ENCODE data around the gene TXNDC8.

- PRO-cap: no peak
These were observed 1.6 kb downstream of the C9orf152 start for GRCh38 chr9:110206315-110206769.

GRCh38 chr9:110337764-110338187 lies at the start of gene TXNDC8:
TXNDC8 (minus strand) TSS chr9:110337863.
- PRO-cap: no peak

- PRO-cap: no peak
These were observed 1.5 kb downstream of the LPAR1 start for GRCh38 chr9:111036866-111037165.

DNA sequence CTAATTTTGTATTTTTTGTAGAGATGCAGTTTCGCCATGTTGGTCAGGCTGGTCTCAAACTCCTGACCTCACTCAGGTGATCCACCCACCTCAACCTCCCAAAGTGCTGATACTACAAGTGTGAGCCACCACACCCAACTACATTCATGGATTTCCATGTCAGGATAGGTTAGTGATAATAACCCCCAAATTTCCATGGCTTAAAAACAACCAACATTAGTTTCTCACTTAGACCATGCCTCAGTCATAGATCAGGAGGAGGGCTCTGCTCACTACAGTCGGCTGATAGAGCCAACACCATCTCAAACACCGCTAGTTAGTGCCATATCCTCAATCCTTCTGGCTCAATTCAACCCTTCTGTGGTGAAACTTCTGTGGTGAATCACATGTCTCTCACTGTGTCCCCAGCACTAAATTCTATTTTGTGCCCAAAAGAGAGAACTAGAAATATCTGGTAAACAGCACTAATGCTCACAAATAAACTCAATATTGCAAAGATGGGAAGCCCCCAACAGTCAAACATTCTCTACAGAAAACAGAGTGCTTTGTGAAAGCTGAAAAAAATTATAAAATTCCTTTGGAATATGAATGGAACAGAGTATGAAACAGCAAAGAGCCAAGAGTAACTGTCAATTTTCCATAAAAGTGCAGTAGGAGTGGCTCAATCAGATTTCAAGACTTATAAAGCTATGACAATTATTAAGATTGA lies 21.1 kb downstream of the ECPAS start:
- PRO-cap: no peak

DNA sequence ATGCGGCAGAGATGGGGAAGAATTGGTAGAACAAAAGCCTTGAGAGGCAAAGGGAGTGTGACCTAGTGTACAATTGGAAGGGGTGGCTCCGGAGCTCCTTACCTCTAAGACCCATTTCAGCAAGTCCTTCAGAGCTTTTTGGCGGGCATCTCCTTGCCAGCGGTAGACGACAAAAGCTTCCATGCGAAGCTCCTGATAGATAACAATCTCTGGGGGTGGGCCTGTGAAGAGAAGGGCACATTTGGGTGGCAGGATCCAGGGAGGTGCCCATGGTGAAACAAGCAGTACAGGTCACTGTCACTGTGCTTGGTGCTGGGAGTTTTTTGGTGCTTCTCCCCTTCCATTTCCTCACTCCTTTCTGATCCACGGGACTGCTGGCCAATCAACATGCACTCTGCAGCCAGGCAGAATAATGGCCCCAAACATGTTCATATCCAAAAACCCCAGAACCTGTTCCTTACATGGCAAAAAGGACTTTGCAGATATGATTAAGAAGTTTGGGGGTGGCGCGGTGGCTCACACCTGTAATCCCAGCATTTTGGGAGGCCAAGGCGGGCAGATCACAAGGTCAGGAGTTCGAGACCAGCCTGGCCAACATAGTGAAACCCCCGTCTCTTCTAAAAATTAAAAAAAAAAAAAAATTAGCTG lies 29.3 kb downstream of the PTGR1 start:
- PRO-cap: no peak

- PRO-cap: no peak
These were observed 20.7 kb downstream of the PTGR1 start for GRCh38 chr9:111578688-111579142.

DNA sequence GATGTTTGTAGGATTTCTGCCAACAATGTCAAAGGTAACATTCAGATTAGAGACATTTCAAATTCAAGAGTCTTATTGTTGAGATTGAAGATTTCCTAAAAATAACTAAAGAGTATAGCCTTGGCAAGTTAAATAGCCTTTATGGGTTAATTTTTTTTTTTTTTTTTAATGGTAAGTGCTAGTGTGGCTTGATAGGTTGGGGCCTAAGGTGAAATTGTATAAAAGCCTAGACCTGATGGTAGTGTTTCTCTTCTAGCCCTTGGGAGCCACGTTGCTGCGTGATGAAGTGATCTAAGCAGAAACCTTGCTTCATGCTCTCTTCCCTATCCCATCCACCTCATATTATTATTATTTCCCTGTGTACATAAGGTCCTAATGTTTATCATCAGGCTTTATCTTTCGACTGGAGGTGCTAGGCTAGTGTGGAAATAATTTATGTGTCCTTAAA lies 3.4 kb downstream of the UGCG start:
- PRO-cap: no peak

DNA sequence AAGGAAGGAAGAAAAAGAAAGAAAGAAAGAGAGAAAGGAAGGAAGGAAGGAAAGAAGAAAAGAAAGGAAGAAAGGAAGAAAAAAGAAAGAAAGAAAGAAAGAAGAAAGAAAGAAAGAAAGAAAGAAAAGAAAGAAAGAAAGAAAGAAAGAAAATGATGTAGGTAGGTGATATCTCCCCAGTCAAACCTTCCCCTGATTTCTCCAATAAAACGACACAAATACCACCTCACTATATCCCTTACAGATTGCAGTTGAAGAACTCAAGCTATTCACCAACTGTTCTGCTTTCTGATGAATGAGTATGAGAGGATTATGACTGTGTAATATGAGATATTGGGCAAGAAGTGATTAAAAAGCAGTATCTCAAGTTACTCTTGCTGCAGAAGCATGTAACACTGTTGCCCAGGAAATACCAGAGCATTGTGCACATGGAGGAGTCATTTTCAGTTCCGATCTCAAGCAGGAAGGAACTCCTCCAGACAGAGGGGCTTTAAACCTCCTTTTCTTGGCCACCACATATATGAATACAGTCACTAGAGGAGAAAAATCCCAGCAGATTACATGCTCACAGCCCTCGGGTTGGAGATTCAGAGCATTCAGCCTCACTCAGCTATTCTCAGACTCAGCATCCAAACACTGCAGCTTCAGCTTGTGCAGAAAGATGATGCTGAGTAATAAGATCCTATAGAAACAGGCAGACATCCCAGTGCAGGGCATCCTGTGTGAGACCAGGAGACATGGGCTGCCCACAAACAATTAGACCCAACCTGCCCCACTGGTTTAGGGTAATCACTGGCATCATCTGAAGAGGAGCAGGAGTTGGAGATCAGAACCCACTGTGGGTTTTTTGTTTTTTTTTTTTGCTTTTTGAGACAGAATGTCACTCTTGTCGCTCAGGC lies 61.5 kb downstream of the UGCG start:
- PRO-cap: no peak

DNA sequence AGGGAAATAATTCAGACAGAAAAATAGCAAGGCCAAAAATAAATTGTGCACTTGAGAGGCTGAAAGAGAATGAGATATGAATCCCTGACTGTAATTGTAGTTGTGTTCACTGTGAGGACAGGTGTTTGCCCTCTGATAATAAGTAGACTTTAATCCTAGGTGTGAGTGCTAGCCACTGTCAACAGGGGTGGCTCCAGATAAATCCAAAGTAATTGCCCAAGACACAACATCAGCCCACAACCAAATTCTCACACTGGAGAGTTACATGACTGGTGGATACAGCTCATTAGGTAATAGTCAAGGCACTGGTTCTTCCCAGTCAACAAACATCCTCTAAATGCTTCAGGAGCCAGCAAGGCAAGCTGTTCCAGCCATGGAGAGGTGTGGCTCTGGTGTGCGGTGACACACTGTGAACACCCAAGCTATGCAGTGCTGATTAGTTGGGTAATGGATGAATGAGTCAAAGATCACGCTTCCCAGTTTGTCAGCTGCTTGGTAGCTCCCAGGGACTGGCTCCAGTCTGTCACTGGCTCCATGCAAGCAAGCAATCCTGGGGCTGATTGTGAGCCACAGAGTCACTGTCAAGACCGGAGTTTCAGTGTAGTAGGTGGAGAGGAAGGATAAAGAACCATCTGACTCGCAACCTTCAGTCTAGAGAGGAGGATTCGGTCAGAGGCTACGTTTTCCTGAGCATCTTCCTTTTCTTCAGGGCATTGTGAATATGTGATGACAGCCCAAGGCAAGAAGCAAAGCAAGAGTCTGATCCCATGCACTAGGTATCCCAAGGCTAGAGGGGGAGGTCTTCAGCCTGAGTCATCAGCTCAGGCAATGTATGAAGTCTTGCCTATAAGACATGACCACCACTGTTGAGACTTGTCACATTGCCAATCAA lies 63.0 kb downstream of the UGCG start:
- PRO-cap: no peak

- PRO-cap: no peak
These were observed 125.8 kb downstream of the SUSD1 start for GRCh38 chr9:112049158-112049861.

DNA sequence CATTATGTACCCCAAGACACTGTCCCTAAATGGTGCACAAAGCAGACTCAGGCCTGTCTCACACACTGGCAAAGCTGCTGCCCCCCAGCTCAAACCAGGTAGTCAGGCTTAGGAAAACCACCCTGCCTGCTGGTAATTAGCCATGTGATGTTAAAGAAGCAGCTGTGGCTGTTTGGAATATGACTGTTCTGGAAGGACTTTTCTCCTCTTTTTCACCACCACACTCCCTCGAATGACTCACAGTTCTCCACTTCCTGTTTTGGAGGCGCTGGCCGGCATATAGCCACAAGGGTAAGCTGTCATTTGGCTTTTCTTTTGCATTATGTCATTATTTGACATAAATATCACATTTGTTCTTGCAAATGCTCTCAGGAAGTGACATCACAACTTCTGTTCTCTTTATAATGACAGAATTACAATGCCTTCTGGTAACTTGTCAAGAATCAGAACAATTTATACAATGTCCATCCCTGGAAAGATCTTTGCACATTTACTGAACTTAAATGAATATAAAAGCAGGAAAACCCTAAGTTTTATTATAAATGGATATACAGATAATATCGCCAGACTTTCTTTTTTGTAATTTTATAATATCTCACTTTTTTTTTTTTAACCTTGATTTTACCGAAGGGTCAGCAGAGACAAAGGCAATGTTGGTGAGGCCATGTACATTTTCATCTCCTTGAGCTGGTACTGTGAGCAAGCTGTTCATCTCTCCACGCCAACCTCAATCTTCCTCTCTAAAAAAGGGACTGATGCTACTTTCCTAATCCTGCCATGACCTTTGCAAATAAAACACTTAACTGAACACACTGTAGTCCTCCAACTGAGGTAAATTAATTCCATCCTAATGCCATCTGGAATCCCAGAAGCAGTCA lies 113.6 kb downstream of the SUSD1 start:
- PRO-cap: no peak

DNA sequence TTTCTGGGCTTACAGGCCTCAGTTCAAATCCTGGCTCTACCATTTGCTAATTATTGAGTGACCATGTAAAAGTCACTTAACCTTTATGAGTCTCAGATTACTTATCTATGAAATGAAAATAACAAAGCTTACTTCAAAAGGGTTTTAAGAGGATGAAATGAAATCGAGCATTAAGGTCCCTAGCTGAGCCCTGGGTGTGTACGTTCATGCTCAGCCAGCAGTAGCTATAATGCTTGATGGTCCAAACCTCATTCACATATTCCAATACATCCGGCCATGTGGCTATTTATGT lies 56.1 kb downstream of the SUSD1 start:
- PRO-cap: no peak

DNA sequence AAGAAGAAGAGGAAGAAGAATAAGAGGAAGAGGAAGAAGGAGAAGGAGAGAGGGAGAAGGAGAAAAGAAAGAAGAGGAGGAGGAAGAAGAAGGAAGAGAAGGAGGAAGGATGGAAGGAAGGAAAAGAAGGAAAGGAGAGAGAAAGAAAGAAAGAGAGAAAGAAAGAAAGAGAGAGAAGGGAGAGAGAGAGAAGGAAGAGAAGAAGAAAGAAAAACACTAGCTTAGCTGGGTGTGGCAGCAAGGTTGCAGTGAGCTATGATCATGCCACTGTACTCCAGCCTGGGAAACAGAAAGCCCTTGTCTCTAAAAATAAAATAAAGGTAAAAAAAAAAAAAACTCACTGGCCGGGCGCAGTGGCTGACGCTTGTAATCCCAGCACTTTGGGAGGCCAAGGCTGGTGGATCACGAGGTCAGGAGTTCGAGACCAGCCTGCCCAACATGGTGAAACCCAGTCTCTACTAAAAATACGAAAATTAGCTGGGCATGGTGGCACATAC lies 19.2 kb downstream of the SUSD1 start:
- PRO-cap: no peak

DNA sequence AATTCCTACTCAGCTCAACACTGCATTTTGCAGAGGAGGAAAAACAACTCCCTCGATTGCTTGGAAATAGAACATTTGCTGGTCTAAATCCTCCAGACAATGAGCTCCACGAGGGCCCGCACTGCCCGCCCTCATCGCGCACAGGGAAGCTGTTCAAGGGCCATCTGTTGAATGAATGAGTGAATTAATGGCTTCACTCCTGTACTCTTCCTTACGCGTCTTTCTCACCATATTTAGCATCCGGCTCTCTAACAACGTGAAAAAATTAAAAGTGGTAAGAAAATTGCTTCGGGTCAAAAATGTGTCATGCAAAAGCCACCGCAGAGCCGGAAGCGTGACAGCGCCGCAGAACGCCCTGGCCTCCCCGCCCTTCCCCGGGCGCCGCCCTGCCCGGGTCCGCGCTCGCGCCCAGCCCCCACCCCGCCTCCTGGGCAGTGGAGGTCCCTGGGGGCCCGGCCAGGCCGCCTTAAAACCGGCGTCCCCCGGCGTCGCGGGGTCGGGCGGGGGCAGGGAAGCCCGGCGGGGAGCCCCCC lies 609 bp downstream of the SUSD1 start:
- PRO-cap: unidirectional peak, plus-strand start at position 434 of the sequence; unidirectional peak, plus-strand start at position 496 of the sequence

GRCh38 chr9:112222408-112222995 lies 47.4 kb upstream of the SUSD1 start:
- PRO-cap: no peak

- PRO-cap: no peak
These were observed 45.1 kb downstream of the KIAA1958 start for GRCh38 chr9:112531636-112532138.

GRCh38 chr9:112556144-112556424 lies 69.5 kb downstream of the KIAA1958 start:
- PRO-cap: no peak

- PRO-cap: no peak
These were observed 87.5 kb downstream of the KIAA1958 start for GRCh38 chr9:112573834-112574856.

GRCh38 chr9:112645397-112646364 lies 72.2 kb downstream of the INIP start:
- PRO-cap: no peak

DNA sequence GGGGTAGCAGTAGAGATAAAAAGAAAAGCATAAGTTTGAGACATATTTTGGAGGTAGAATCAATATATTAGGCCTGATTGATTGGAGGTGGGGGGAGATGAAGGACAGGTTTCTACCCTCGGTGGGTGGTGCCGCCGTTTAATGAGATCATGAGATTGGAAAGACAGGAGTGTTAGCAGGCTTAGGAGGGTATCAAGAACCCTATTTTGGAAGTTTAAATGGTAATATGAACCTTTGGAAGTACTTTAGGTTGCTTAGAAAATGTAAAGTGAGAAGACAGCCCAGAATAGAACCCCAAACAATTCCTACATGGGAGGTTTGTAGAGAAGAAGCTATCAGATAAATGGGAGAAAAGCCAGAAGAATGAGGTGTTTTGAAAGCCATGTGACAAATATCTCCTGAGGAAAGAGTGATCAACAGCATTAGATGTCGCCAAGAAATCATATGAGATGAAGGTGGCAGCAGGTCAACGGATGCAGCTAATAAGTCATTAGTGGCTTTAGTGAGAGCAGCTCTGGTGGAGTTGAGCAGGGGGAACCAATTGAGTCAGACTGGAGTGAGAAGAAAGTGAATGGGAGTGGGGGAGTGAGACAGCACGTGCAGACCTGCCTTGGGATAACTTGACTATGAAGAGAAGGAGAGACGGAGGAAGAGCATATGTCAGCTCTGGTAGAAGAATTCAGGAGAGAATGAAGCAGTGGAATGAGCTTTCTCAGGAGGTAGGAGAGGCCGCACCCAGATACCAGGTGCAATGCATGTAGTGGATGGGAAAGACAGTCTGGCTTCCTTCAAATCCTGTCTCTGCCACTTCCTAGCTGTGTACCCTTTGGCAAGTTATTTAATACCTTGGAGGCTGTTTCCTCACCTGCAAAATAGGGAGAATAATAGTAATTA lies 7.8 kb downstream of the SLC46A2 start:
- PRO-cap: no peak

Data from right cardiac atrium (tissue), 1 donor.